Mesothelial cell of epicardium (in vitro differentiated cells): Measurements from ENCODE around the genes NOP16, GPRIN1 and EIF4E1B.

- PRO-cap = no peak
These were observed 33.2 kb downstream of the HRH2 start for GRCh38 chr5:175690939-175691545.

DNA sequence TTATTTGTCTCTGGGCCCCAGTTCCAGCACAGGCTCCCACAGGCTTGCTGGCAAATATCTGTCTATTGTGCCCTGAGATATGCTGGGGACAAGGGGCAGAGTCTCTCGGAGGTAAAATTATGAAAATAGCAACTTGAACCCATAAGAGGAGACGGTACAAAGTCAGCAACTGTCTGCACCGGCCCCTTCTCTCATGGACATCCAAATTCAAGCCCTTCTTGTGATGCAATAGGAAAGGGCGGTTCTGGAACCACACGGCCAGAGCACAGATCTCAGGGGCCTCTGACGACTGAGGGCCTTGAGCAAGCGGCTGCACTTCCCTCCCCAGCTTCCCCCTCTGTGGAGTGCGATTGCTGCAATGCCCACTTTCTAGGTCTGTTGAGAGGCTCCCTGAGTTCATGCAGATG is 17.9 kb upstream of the CPLX2 start:
- PRO-cap = no peak

DNA sequence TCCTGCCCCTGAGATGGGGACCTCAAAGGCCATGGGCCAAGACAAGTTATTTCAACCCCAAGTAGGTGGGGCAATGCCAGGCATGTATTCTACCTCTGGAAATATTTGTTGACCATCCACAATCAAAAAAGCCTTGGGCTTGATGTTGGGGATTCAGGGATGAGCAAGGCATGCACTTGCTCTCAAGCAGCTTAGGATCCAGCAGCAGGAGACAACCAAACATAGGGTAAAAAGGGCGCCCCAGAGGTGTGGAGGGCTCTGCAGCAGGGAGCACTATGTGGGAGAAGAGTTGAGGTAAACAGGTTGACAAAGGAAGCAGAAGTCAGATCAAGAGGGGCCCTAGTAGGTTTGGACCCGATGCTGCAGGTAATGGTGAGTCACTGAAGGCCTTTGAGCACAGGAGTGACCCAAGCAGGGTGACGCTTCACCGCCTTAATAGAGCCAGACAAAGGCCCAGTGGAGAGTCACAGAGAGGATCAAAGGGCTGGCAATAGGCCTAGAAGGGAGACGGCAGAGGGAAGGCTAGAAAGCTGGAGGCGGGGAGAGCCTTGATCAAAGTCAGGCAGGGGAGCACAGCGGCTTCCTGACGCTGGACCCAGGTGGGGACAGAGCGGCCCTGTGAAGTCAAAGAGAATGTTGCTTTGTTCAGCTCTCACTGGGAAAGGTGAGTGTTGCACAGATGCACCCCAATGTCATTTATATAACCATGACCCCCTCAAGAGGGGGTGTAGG is 10.1 kb upstream of the CPLX2 start:
- PRO-cap = no peak

- PRO-cap = no peak
These were observed 53.3 kb upstream of the SIMC1 start for GRCh38 chr5:176184962-176185369.

- PRO-cap = no peak
These were observed 51.9 kb downstream of the SIMC1 start for GRCh38 chr5:176289795-176290768.

- PRO-cap = no peak
These were observed 43.7 kb downstream of the KIAA1191 start for GRCh38 chr5:176317787-176318433.

DNA sequence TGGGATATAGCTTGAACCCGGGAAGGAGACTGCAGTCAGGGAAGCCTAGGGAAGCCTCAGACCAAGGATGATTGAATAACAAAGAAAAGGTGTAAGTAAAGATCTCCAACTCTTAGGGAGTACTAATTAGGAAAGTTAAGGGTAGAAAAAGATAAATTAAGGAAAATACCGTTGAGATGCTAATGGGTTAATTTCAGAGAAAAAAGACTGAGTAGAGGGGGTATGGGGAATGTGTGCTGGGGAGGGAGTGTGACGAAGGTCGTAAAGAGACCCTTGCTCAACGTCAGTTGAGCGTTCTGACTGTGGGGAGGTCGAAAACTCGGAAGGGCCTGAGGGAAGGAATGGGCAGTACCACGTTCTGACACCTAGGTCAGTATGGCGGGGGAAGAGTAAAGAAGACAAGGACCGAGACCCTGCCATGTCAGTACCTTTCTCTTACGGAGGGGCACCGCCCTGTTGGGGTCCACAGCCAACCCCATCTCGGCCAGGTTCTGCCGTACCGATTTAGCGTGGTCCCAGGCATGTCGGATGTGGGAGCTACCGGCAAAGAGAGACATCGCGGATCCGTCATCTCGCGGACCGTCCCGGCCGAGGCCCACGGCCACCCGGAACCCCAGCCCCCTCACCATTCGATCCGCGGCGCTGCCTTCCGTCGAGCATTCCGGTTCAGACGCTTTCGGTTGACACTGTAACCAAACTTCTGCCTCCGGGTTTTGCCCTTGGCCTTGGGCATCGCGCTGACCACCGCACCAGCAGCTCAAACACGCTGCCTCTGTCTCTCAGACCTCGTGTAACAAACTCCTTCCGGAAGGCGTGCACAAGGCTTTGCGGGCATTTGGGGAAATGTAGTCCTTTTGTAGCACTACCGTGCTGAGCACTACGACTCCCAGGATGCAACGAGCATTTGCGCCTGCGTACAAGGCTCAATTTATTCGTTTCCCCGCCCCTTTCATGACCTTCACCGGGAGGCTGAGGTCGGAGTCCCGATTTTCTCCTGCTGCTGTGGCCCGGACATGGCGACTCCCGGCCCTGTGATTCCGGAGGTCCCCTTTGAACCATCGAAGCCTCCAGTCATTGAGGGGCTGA is at the start of gene NOP16:
Gene NOP16, minus strand, starts transcription at position 792 of the 1,086 bp plus-strand sequence.
- PRO-cap = bidirectional peak, plus-strand start at position 986 of the sequence, minus-strand start at position 774 of the sequence

DNA sequence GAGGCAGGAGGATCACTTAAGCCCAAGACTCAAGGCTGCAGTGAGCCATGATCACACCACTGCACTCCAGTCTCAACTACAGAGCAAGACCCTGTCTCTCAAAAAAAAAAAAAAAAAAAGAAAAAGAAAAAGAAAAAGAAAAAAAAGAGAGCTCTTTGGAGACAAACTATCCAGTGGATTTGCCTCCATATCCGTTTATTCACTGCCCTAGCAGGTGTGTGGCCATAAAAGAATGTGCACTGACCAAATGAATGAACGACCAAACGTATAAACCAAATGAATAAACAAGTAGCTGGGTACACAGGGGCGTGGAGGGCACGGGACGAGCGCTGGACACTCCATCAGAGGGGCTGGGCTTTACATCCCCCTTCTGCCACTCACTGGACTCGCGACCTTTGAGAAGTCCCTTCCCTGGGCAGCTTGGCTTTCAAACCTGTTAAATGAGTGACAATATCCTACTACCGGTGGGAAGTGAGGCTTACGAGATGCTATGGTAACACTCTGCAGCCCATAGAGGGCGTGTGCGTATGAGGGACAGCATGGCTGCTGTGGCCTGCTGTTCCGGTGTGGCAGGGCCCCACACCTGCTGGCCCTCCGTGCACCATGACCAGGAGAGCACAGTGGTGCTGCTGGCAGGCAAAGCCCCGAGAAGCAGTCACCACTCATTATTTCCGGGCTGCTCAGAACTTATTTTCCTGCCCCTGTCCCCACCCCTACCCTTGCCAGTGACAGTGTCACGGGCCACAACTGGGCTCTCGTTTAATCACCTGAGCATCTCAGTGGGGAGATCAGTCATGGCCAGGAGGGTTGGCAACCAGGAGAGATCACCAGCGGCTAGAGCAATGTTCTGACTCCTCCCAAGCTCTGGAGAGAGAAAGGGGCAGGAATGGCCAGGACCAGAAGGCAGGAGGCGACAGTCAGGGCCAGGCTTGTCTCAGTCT is 10.7 kb downstream of the CLTB start:
- PRO-cap = no peak

- PRO-cap = no peak
These were observed 8.2 kb downstream of the RNF44 start for GRCh38 chr5:176528830-176529621.

- PRO-cap = no peak
These were observed 5.1 kb downstream of the RNF44 start for GRCh38 chr5:176532012-176532518.

DNA sequence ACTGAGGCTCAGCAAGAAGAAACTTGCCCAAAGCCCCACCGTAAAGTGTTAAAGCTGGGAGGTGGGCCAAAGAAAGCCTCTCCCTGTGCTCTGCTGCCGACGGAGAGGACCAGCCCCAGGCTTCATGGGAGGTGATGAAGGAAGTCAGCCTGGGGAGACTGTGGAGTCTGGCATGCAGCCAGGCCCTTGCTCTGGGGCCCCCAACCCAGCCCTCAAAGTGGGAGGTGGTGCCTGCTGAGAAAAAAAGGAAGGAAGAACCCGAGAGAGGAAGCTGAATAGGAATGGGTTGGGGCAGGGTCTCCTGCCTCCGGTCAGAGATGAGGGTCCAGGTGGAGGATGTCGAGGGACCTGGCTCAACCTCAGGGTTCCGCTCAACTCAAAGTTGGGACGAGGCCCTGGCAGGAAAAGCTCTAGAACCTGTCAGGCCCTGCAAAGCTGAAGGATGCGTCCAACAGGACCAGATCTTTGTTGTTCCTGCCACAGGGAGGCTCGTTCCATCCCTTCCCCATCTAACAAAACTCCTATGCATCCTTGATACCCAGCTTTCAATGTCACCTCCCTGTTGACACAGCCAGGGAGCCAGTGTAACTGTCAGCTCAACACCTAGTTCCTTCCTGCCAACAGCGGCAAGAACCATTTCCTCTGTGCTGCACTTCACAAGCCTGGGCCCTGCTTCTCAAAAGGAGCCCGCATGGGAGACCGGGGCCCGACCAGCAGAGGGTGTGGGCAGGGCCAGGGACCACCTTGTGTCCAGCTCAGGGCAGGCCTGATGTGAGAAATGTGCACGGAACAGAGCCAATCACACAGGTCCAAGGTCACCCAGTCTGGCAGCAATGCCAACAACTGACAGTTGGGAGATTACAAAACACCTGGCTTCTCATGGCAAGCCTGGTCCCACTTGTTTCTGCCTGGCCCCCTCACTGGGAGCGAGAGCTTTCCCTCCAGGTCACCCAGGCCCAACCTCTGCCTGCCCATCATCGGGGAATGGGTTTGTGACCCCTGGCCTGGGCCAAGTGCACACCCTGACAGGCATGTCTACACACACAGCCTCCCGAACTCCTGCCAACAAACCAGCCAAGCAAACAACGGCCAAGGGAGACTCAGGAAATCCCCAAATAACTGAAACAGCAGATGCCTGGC is 3.4 kb downstream of the RNF44 start:
- PRO-cap = no peak

DNA sequence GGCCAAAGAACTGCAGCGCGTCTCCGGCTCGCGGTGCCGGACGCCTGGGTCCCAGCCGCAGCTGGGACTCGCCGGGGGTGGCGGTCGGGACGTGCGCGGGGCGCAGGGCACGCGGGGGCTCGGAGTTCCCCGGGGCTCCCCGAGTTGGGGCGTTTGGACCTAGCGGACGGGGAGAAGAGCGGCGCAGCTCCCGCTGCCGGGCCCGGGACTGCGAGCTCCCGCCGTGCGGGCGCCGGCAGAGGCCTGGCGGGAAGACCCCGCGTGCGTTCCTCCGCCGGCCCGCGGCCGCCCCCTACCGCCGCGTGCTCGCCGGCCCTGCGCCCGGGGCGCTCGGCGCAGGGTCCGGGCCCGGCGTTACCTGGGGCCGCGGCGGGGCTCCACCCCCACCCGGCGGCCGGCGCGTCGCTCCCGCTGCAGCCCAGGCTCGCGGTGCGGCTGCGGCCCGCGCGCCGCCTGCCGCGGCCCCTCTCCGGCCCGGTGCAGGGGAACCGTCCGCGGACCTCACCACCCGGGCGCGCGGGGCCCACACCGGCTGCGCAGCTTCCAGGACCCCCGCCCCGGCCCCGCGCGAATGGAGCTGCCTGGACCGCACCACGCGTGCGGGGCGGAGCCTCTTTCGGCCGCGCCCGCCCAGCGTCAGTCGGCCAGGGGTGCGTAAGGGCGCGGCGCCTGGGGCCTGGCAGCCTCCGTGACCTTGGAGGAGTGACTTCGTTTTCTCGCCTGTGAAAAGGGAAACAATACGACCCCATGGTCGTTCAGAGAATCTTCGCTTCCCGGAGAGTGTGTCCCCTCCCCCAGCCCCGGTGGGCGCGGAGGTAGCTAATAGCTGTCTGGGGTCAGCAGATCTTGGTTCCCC is 5.9 kb upstream of the RNF44 start:
- PRO-cap = no peak

DNA sequence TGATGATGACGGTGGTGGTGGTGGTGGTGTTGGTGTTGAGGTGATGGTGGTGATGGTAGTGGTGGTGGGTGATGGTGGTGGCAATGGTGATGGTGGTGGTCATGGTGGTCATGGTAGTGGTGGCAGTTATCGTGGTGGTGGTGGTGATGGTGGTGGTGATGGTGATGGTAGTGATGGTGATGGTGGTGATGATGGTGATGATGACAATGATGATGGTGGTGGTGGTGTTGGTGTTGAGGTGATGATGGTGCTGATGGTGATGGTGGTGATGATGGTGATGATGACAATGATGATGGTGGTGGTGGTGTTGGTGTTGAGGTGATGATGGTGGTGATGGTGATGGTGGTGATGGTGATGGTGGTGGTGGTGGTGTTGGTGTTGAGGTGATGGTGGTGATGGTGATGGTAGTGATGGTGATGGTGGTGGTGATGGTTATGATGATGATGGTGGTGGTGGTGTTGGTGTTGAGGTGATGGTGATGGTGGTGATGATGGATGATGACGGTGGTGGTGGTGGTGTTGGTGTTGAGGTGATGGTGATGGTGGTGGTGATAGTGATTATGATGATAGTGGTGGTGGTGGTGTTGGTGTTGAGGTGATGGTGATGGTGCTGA is 17.9 kb downstream of the GPRIN1 start:
- PRO-cap = no peak

DNA sequence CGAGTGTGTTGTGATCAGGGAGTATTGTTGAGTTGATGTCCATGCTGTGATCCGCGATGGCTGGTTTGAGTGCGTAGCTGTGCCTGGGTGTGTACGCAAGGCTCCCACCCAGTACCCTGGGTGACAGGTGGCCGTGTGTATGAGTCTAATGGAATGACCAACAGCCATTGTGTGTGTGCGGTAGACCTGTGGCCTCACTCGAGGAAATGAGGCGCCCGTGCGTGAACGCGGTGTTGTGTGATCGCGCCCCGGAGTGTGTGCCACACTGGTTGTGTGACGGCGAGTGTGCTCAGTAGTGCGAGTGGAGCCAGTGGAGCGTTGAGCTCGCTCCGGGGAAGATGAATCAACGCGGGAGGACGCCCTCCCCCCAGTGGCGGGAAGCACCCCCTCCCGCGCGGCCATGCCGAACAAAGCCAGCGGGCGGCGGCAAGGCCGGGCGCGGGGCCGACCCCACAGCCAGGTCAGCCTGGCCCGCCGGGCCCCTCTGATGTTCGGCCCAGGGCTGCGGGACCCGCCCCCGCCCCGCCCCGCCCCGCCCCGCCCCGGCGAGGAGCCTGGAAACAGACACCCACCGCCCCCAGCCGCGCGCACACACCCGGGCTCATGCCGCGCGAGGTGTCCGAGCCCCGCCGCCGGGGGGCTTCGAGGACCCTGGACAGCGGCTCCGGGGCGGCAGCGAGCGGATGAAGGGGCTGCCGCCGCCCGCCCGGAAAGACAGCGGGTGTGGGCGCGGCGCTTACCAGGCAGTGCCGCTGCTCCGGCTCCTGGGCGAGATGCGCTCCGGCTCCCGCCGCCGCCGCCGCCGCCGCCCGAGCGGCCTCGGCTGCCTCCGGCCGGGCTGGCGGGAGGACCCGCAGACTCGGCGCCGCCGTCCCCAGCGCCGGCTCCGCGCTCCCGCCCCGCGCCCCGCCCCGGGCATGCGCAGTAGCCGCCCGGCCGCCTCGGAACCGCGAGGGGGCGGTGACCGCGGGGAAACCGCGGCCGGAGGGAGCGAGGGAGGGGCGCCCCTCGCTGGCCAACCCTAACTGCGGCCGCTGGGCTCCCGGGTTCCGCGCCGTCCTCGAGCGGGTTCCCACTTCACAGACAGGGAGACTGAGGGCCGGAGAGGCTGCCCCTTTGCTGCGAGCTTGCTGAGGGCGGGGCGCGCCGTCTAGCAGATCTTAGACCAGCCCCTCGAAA is at the start of gene GPRIN1:
Gene GPRIN1, minus strand, starts transcription at position 898 of the 1,179 bp plus-strand sequence.
- PRO-cap = no peak

- PRO-cap = no peak
These were observed 454 bp upstream of the GPRIN1 start for GRCh38 chr5:176610438-176610782.

- PRO-cap = no peak
These were observed at the start of gene EIF4E1B for GRCh38 chr5:176630448-176631053. Gene EIF4E1B (plus strand): TSS chr5:176630675.

DNA sequence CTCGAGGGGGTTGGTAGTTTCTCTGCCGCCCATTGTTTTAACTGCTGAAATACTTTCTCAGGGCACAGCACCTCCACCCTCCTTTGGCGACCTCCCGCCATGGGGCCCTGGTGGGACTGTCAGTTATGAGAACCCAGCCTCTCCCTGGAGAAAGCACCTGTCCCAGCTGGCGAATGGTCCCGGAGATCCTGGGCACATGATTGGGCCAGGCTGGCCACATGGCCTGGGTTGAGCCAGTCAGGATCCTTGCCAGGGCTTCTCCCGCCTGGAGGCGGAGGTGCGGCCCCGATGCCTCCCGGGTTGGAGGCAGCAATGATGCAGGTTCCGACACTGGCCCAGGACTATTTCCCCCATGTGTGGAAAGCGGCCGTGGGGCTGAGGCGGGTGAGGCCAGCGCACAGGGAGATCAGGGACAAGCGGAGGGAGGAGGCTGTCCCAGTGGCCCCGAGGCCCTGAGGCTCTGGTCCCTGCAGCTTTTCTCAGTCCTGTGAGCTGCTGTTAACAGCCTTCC is 13.6 kb downstream of the UNC5A start:
- PRO-cap = no peak

DNA sequence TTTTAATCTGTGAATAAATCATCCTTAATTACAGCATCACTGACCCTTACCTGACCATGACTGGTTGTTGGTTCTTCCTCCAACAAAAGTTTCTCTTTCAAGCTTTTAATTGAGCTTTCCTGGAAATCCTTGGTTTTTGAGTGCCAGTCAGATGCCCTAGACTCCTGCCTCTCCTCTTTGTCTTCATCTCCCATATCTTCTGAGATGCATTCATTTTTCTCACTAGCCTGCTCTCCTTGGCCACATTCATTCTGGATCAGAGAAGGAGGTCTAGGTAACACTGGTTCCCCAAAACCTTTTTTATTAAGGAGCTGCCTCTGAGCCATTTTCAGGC is 38.1 kb downstream of the UIMC1 start:
- PRO-cap = no peak

GRCh38 chr5:177144052-177144661 is 10.6 kb downstream of the NSD1 start:
- PRO-cap = no peak

DNA sequence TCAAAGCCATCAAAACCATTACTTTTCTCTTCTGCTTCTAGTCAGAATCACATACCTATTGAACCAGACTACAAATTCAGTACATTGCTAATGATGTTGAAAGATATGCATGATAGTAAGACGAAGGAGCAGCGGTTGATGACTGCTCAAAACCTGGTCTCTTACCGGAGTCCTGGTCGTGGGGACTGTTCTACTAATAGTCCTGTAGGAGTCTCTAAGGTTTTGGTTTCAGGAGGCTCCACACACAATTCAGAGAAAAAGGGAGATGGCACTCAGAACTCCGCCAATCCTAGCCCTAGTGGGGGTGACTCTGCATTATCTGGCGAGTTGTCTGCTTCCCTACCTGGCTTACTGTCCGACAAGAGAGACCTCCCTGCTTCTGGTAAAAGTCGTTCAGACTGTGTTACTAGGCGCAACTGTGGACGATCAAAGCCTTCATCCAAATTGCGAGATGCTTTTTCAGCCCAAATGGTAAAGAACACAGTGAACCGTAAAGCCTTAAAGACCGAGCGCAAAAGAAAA is 77.5 kb downstream of the NSD1 start:
- PRO-cap = no peak